GM19240 (cell line): ENCODE results near the gene MPHOSPH8.

DNA sequence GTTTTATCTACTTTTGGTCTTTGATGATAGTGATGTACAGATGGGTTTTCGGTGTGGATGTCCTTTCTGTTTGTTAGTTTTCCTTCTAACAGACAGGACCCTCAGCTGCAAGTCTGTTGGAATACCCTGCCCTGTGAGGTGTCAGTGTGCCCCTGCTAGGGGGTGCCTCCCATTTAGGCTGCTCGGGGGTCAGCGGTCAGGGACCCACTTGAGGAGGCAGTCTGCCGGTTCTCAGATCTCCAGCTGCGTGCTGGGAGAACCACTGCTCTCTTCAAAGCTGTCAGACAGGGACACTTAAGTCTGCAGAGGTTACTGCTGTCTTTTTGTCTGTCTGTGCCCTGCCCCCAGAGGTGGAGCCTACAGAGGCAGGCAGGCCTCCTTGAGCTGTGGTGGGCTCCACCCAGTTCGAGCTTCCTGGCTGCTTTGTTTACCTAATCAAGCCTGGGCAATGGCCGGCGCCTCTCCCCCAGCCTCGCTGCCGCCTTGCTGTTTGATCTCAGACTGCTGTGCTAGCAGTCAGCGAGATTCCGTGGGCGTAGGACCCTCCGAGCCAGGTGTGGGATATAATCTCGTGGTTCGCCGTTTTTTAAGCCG lies 72.7 kb downstream of the TUBA3C start:
- RRBS = no CpG with 5 or more reads among the region's 18 CpGs

- RRBS = 70% methylated on average over 5 of the region's 58 CpGs
Observed at GRCh38 chr13:19344588-19345423, 163.2 kb upstream of the TUBA3C start.

DNA sequence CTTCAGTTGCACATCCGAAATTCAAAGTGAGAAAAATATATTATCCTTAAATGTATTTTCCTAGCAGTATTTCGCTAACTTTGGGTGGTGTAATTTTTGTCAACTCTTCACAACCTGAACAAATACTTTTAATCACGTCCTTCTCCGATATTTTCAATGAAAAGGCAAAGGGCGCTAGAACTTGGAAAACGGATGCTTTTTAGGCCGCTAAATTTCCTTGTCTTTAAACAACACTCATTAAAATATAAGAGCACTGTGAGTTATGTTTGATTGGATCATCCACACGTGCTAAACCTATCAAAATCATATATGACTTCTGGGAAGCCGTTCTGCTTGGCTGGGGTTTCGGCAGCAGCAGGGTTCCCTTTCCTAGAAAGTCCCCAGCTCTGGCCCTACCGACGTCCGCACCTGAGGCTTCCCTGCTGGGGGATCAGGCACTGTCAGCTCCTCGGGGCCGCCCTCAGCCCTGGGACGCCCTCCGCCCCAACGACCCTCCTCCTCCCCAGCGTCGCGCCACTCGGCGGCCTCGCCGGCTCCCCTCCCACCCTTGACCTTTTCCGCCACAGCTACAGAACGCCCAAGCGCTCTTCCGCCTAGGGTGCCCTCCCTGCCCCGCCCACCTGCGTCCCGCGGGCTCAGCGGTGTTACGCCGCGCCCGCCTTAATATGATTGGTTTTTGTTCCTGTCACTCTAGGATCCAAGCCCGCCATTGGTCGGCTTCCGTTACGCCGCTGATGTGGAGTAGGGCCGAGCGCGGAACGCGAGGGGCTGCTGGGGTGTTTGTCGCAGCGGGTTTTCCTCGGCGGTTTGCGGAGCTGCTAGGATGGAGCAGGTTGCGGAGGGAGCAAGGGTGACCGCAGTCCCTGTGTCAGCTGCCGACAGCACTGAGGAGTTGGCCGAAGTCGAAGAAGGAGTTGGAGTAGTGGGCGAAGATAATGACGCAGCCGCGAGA lies at the start of gene MPHOSPH8:
TSS of gene MPHOSPH8 (plus strand) at position 734 of the 952 bp plus-strand sequence.
- RRBS = no CpG with 5 or more reads among the region's 62 CpGs

GRCh38 chr13:20055460-20055892 lies 96.9 kb downstream of the ZMYM2 start:
- RRBS = no CpG with 5 or more reads among the region's 5 CpGs

- RRBS = no CpG with 5 or more reads among the region's 5 CpGs
Observed at GRCh38 chr13:20065531-20065946, 95.3 kb downstream of the GJA3 start.

- RRBS = no CpG with 5 or more reads among the region's 2 CpGs
Observed at GRCh38 chr13:20461395-20461786, 64.3 kb downstream of the CRYL1 start.

- RRBS = no CpG with 5 or more reads among the region's 13 CpGs
Observed at GRCh38 chr13:20511855-20512782, 13.5 kb downstream of the CRYL1 start.

DNA sequence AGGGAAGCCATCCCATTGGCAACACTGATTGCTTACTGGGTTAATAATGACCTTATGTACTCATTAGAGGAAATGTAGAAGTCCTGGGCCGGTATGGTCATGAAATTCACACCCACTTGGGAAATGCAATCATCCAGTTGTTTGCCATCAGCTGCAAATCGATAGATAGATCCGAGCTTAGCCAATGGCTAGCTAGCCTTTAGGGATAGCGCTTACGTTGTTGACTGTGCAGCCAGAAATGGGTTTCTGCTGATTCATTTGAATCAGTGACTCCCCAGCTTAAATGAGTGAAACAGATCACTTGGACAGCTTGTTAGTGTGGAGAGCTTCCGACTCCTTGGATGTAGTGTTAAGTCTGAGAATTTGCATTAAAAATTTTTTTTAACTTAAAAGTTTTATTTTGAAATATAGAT lies 11.8 kb downstream of the IL17D start:
- RRBS = no CpG with 5 or more reads among the region's 6 CpGs

DNA sequence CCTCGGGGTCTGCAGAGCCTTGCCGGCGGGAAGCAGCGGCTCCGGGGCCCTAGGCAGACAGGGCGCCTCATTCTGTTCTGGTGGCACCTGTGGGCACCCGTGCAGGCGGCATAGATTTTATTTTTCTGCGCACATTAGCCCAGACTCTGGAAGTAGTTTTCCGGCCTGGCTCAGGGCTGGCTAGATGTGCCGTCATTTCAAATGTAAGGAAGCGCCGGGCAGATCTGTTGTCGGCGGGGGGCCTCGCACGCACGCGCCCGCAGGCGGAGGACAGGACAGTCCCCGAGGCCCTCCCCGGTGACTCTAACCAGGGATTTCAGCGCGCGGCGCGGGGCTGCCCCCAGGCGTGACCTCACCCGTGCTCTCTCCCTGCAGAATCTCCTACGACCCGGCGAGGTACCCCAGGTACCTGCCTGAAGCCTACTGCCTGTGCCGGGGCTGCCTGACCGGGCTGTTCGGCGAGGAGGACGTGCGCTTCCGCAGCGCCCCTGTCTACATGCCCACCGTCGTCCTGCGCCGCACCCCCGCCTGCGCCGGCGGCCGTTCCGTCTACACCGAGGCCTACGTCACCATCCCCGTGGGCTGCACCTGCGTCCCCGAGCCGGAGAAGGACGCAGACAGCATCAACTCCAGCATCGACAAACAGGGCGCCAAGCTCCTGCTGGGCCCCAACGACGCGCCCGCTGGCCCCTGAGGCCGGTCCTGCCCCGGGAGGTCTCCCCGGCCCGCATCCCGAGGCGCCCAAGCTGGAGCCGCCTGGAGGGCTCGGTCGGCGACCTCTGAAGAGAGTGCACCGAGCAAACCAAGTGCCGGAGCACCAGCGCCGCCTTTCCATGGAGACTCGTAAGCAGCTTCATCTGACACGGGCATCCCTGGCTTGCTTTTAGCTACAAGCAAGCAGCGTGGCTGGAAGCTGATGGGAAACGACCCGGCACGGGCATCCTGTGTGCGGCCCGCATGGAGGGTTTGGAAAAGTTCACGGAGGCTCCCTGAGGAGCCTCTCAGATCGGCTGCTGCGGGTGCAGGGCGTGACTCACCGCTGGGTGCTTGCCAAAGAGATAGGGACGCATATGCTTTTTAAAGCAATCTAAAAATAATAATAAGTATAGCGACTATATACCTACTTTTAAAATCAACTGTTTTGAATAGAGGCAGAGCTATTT lies 18.1 kb downstream of the IL17D start:
- RRBS = 25% methylated on average over 57 of the region's 93 CpGs

- RRBS = no CpG with 5 or more reads among the region's 12 CpGs
Observed at GRCh38 chr13:21045799-21046384, 15.5 kb downstream of the LATS2 start.

- RRBS = 6% methylated on average over 38 of the region's 58 CpGs
Observed at GRCh38 chr13:21060582-21060976, 807 bp downstream of the LATS2 start.

- RRBS = no CpG with 5 or more reads among the region's 1 CpG
Observed at GRCh38 chr13:21143769-21143968, 3.8 kb downstream of the SAP18 start.

- RRBS = 0% methylated on average over 1 of the region's 20 CpGs
Observed at GRCh38 chr13:21177011-21177421, 558 bp downstream of the MRPL57 start.

DNA sequence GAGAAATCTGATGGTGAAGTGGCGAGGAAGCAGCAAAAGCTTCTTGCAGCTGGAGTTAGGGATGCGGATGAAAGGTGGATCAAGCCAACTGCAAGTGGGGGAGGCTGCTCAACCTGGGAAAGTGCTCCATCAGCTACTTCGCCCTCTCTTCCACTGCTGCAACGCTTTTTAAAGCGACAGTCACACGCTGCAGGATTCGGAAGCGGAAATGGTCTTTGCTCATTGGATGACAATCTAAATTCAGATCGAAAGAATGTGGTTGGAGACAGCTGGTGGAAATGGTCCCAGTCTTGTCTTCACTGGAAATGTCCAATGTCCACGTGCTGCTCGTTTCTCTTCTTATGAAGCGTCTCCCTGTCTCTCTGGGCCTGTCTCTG lies 2.2 kb upstream of the FGF9 start:
- RRBS = no CpG with 5 or more reads among the region's 12 CpGs

DNA sequence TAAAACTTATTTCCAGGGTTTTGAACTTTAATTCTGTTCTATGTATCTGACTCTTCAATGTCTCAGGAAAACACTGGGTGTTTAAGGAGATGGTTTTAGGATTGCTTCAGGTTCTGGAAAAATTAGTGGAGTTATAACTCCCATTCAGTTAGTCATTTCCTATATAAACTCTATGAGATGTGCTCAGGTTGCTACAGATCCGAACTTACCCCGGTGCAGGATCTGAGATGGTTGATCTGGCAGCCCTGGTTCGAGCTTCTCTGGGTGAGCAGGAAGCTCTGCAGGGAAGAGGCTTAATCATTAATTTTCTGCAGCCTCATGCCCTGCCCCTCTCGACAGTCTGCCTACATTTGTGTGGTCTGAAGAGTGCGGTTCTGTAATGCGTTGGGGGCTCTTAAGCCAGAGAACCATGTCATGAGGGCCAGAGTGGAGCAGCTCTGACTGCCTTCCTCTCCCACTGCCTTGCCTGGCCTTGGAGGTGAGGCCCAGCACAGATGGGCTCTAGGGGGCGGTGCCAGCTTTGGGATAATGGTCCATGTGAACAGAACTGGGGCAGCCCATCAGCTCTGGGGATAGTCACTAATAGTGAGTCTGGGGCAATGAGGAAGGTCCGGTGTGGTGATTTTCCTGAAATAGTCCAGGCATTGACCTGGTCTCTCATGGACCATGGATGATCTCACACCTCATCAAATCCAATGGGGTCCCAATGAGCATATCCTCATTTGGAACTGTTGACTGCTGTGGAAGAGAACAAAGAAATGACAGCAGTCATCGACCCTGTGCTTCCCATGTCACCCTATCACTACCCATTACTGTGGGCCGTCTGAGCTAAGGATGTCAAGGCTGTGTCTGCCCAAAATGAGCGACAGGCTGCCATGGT lies 5.7 kb downstream of the FGF9 start:
- RRBS = no CpG with 5 or more reads among the region's 11 CpGs

DNA sequence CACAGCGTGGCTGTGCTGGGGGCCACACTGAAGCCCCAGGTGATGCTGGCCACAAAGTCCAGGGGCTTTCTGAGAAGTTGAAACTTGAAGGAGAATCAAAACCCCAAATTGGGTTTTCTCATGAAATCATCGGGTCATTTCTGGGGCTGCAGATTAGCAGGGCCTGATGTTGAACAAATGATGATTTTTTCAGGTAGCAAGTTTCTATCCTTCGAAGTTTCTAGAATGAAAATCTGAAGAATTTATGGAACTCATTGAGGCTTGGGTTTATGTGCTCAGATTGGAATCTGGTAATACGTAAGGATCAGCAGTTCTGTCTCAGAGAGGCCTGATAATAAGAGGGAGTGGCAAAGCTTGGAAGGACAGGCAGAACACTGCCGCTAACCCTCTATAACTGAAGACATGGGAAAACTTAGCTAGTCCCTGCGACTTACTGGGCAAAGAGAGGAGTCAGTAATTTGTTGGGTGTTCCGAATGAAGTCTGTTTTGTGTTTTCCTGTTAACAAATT lies 223.7 kb downstream of the FGF9 start:
- RRBS = no CpG with 5 or more reads among the region's 7 CpGs

- RRBS = no CpG with 5 or more reads among the region's 9 CpGs
Observed at GRCh38 chr13:22114597-22115555, 444.0 kb downstream of the FGF9 start.

GRCh38 chr13:22784792-22785130 lies 396.0 kb upstream of the SGCG start:
- RRBS = no CpG with 5 or more reads among the region's 1 CpG

GRCh38 chr13:22883841-22884390 lies 296.9 kb upstream of the SGCG start:
- RRBS = no CpG with 5 or more reads among the region's 19 CpGs

- RRBS = no CpG with 5 or more reads among the region's 6 CpGs
Observed at GRCh38 chr13:22916351-22916704, 264.5 kb upstream of the SGCG start.